ENCODE data around the genes ARID3B, LMAN1L, PPCDC and SIN3A.

DNA sequence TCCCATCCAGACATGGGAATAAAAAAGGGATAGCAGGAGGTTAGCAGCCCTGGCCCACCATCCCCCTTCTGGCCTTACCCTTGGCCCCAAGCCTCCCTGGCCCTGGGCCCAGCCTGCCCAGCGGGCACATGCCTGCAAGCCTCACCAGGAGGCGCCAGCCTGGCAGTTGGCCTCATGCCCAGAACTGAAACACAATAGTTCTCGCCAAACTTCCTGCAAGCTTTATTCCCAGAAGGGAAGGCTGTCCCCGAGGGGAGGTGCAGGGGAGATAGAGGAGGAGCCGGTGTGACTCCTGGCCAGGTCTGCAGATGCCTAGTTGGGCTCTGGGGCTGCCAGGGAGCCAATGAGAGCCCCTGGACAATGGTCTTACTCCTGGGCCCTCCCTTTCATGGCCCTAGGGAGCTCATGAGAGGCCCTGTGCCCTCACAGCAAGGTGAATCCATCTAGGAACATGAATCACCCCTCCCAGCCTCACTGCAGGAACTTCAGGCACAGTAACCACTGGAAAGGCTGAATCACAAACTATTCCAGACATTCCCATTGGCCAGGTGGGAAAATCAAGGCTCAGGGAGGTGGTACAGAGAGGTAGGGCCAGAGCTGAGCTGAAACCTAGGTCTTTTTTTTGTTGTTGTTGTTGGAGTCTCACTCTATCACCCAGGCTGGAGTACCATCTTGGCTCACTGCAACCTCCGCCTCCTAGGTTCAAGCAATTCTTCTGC is 4.0 kb downstream of the CCDC33 start:
- PRO-cap, result no peak
- RAMPAGE, long total RNA, result no peak

DNA sequence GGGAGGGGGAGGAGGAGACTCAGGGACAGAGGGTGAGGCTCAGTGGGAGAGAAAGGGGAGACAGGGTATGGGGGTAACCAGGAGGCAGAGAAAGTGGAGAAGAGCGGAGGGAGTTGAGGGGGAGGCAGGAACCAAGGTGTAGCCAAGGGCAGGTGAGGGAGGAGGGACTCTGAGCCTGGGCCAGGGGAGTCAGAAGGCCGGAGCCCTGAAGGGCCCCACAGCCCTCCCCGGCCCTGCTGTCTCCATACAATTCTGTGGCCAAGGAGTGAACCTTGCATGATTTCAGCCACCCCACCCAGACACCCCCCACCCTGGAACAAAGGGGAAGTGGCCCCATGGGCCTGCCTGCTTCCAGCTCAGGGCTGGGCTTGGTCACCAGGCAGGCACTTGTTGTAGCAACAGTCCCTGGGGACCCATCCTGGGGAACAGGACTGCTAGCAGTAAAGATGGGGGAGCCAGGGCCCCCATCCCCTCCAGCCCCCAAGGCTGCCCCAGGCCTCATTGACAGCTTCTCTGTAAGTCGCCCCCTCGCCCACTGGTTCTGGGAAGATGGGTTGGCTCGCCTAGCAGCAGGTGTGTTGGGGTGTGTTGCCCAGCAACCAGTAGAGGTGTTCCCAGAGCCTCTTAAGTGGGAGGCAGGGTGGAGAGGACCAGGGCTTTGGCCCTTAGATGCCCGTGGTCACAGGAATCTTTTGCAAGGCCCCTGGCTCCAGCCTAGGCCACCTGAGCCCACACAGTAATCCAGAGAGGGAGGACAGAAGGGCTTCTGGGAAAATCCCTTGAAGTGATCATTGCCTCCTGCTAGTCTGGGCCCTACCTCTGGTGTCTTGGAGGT is 49.1 kb downstream of the CYP11A1 start:
- PRO-cap, result no peak
- RAMPAGE, long total RNA, result no peak

GRCh38 chr15:74541107-74541840 is at the start of gene ARID3B:
ARID3B (plus strand) TSS chr15:74541220.
- PRO-cap, result bidirectional peak, plus-strand start at chr15:74541264, minus-strand start at chr15:74540917
- RAMPAGE, long total RNA, result start-site peak on the plus strand at chr15:74541216-74541271, 36 and 57 reads in 2 replicates

GRCh38 chr15:74623412-74623826 is 7.8 kb downstream of the CLK3 start:
- PRO-cap, result no peak
- RAMPAGE, long total RNA, result no peak

DNA sequence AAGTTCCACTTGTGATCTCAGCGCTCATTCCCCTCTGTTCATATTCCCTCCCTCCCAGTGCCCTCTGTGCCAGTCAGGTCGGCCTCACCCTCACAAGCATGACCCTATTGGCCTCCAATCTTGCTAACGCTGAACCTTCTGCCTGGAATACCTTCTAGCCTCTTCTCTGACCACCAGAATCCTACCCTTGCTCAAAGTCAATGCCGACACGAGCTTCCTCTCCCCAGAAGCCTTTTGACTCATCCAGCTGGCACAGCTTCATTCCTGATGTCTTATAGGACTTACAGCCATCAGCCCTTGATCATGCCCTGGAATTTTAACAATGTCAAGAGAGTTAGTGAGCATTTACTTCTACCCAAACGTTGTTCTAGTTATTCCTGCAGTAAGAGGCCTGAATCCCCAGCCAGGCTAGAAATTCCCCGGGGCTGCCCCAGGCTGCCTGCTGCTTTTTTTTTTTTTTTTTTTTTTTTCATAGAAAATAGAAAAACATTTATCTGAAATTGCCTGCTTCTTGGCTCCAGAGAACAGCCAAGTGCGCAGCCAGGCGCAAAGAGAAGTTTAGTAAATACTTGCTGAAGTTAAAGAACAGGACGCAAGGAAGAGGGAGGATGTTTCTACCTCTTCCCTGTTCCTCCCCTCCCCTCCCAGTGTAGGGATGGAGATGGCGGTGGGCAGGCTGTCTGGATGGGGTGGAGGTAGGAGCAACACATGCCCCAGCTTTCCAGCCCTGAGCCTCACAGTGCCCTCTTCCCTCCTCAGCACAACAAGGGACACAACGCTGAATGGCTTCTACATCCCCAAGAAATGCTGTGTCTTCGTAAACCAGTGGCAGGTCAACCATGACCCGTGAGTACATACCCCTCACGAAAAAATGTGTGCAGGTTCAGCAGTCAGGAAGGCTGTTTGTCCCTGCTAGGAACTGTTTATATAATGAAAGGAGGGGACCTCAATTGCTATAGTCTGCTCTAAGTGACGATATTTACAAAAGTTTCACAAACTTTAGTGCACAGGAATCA is 4.1 kb downstream of the CYP1A2 start:
- PRO-cap, result no peak
- RAMPAGE, long total RNA, result no peak

DNA sequence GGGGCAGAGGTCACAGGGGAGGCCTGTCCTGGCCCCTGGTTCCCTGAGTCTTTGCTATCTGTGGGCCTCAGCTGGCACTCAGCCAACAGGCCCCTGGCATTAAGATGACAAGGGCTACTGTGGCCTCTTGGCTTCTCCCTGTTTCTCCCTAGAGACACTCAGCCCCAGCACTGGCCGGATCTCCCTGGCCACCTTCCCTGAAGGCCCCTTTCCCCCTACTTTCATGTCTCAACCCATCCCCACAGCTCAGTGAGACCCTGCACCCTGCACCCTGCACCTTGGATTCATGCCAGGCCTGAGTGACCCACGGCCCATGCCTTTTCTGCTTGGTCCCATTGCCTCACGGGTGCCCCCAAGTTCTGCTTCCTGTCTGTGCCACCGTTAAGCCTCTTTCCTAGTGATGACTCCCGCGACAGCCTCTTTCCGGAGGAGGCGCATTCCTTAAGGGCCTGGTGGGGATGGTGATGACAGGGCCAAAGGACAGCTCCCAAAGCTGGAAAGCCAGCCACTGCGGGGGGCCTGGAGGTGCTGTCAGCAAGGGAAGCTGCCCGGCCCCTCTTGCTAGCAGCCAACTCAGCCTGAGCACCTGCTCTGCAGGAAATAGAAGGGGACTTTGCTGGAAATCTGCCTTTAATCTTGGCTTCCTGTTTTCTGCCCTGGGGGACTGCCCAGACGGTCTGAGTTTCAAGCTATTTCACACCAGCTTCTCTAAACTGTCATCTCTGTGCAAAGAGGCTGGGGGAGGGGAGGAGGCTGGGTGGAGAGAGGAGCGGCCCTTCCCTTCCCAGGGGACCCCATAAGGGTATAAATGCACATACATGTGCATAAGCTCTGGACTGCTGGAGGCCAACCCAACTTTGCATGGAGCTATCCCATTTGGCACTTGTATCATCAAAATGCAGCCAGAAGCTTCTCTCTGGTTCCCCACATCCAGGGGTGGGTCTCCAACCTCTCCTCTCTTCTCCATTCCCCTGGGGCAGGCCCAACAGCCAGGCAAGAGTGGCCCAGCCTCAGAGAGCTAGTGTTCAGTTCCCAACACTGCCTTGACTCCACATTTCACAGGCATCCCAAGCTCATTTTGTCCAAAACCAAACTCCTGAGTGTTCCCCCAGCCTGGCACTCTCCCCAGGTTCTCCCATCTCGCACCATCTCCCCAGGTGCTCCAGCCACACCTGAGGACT is 4.6 kb upstream of the CSK start:
- PRO-cap, result bidirectional peak, plus-strand start at position 836 of the sequence, minus-strand start at position 601 of the sequence
- RAMPAGE, long total RNA, result no peak

DNA sequence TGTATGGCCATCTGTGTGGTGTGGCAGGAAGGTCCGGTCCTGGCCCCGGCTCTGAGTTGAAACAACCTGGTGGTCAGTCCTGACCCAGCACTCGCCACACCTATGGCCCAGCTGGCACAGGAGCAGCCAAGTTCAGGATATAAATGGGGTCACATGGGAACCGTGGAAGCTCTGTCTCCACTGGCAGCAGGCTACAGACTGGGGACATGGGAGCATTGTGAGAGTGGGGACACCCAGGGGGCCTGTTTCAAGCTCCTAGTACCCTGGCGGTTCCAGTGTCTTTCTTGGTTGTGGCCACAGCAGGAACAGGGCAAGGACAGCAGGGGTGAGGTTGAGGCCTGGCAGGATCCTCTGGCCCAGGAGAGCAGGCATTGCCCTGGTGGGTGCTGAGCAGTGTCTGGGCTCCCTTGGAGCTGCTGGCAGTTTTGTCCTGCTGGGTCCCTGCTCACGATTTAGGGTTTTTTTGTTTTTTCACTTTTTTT is 1.9 kb downstream of the CSK start:
- PRO-cap, result no peak
- RAMPAGE, long total RNA, result no peak

DNA sequence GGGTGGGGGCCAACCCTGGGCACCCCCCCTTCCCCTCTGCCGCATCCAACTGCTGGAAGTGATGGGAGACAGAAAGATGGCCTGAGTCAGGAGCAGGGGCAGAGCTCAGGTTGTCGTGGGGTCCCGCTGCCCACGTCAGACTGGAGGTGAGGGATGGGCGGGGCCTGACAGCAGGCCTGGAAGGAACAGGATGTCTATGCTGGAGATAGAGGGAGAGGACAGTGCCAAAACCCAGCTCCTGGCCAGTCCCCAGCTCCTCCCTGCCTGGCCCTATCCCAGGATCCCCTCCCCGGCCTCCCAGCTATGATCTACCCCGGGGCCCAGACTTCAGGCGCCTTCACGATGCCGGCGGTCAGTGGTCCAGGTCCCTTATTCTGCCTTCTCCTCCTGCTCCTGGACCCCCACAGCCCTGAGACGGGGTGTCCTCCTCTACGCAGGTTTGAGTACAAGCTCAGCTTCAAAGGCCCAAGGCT is at the start of gene LMAN1L:
Gene LMAN1L, plus strand, starts transcription at position 323 of the 473 bp plus-strand sequence.
- PRO-cap, result no peak
- RAMPAGE, long total RNA, result no peak

DNA sequence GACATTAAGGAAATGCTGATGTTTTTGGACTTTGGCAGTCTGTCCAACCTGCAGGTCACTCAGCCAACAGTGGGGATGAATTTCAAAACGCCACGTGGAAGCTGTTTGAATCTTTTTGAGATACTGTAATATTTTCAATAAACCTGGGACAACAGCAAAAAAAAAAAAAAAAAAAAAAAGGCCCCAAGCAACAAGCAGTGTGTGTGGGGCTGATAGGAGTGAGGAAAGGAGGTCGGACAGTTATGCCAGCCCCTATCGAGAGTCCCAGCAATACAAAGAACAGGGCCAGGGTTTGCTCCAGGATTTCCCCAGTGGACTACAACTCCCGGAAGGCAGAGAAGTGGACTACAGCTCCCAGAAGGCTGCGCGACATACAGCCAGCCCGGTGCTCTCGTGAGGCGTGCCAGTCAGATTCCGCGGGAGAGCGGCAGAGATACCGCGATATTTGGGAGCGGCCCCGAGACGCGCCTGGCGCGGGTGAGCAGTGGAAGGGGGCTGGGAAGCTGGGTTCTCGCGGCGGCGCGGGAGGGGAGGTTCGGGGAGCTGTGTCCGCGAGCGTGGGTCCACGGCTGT is at the start of gene PPCDC:
Gene PPCDC, plus strand, starts transcription at position 441 of the 573 bp plus-strand sequence.
- PRO-cap, result bidirectional peak, plus-strand start at position 460 of the sequence, minus-strand start at position 274 of the sequence
- RAMPAGE, long total RNA, result no peak

- PRO-cap, result no peak
- RAMPAGE, long total RNA, result no peak
Observed at GRCh38 chr15:75065114-75065963, 41.9 kb downstream of the PPCDC start.

- PRO-cap, result no peak
- RAMPAGE, long total RNA, result no peak
Observed at GRCh38 chr15:75108054-75108937, 84.9 kb downstream of the PPCDC start.

GRCh38 chr15:75177804-75178054 is 24.0 kb upstream of the C15orf39 start:
- PRO-cap, result no peak
- RAMPAGE, long total RNA, result no peak

DNA sequence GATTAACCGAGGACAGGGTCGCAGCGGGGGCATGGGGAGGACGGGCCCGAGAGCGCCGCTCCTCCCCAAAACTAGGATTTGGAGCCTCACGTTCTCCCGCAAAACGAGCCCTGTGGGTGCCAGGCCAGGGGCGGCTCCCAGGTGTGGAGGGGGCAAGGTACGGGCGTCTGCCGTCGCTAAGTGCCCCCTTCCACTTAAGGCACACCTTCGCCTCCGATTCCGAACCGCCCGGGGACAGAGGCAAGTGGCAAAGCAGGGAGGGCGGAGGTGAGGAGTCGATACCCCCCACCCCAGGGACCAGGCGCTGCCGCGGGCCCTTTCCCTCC is 884 bp downstream of the NEIL1 start:
- PRO-cap, result no peak
- RAMPAGE, long total RNA, result no peak

DNA sequence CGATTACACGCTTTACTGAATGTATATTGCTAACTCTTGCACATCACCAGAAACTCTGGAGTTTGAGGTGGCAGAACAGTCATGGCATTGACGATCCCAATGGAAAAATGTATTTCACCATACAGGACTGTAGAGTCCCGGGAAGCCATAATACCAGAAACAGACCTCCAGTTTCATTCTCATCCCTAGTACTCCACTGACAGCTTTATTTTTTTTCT is 602 bp upstream of the MAN2C1 start:
- PRO-cap, result no peak
- RAMPAGE, long total RNA, result no peak

DNA sequence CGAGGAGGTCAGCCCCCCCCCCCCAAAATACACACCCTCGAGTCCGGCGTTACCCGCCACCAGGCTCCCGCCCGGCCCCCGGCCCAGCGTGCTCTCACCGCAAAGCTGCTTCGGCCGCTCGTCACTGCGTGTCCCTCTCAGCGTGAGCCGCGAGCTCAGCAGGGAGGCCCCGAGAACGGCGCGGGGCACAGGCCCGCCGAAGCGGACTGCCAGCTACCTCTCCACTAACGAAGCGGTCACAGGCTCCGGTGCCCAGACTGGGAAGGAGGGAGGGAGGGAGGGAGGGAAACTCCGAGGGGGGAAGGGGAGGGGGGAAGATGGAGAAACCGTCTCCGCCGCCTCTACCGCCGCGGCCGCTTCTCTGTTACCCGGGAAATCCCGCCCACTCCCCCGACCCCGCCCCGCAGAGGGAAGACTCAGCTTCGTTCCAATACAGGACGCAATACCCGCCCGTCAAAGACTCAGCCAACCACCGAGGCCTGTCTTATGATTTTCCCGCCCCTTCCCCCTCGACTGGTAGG is at the start of gene SIN3A:
Gene SIN3A, minus strand, starts transcription at position 366 of the 521 bp plus-strand sequence.
- PRO-cap, result no peak
- RAMPAGE, long total RNA, result no peak

DNA sequence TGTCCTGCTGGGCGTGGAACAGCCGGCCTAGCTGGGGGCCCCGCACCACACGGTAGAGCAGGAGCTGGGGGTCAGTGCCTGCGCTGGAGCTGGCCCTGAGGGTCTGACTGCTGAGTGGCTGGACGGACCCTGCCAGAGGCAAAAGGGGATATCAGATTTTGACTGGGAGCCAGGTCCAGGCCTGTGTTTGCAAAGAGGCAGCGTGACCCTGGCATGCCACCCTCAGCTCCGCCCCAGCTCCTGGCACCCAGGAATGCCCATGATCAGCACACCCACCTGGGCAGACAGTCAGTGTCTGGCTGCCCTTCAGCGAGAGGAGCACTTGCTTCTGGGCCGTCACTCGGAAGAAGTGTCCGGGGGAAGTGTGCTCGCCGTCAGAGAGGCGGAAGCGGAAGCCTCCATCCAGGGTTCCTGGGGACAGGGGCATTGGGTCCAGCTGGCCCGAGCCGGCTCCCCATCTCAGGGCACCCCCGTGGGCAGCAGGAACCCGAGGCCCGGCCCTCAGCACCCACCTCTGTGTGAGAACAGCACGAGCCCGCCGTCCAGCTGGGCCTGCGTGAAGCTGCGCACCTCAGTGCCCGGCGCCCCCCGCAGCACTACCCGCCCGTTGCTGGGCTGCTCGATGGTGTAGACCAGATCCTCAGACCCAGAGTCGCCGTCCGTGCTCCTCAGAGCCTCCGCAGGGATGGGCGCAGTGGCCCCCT is 30.2 kb downstream of the CSPG4 start:
- PRO-cap, result no peak
- RAMPAGE, long total RNA, result no peak

- PRO-cap, result no peak
- RAMPAGE, long total RNA, result no peak
Observed at GRCh38 chr15:75709396-75709965, 3.2 kb downstream of the CSPG4 start.

GRCh38 chr15:75737526-75737828 is 13.6 kb downstream of the ODF3L1 start:
- PRO-cap, result no peak
- RAMPAGE, long total RNA, result no peak

- PRO-cap, result no peak
- RAMPAGE, long total RNA, result no peak
Observed at GRCh38 chr15:75840520-75841125, 2.6 kb upstream of the UBE2Q2 start.

GRCh38 chr15:75842640-75843371 is 441 bp upstream of the UBE2Q2 start:
- PRO-cap, result unidirectional peak, plus-strand start at chr15:75843075; unidirectional peak, plus-strand start at chr15:75843212; bidirectional peak, plus-strand start at chr15:75843447, minus-strand start at chr15:75843270
- RAMPAGE, long total RNA, result no peak